Sternocleidomastoid (tissue), 1 donor: Measurements from ENCODE around the genes APPL2 and NUAK1.

- PRO-cap = no peak
These were observed 43.6 kb upstream of the CHST11 start for GRCh38 chr12:104413145-104413516.

GRCh38 chr12:104643204-104643599 lies 186.5 kb downstream of the CHST11 start:
- PRO-cap = no peak

DNA sequence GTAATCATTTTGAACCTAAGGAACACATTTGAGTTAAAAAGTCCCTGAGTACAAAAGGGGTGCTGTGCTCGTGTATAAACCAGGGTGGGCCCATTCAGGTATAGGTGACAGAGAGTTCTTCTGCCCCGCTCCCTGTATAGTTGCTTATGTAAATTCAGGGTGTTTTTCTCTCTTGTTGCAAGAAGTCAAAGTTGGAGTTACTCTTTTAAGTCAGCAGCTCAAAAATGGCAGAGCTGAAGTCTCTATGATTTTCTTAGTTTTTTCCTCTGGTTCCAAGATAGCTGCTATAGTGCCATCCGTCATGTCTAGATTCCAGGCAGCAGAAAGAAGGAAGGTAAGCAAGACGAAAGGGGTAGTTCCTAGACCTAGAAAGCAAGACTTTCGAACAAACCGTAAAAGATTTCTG lies 199.0 kb downstream of the CHST11 start:
- PRO-cap = no peak

DNA sequence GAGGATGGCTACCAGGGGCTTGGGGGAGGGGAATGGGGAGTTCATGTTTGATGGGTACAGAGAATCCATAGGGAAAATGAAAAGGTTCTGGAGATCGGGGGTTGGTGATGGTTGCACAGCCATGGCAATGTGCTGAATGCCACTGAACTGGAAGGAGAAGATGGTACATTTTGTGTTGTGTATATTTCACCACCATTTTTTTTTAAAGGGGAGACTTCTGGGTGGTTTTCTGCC lies 233.9 kb downstream of the SLC41A2 start:
- PRO-cap = no peak

- PRO-cap = no peak
These were observed 198.8 kb downstream of the SLC41A2 start for GRCh38 chr12:104759191-104759847.

DNA sequence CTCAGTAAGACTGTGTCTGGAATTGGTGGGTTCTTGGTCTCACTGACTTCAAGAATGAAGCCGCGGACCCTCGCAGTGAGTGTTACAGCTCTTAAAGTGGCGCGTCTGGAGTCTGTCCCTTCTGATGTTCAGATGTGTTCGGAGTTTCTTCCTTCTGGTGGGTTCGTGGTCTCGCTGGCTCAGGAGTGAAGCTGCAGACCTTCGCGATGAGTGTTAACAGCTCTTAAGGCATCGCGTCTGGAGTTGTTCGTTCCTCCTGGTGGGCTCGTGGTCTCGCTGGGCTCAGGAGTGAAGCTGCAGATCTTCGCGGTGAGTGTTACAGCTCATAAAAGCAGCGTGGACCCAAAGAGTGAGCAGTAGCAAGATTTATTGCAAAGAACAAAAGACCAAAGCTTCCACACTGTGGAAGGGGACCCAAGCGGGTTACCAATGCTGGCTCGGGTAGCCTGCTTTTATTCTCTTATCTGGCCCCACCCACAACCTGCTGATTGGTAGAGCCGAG lies 53.5 kb downstream of the SLC41A2 start:
- PRO-cap = no peak

DNA sequence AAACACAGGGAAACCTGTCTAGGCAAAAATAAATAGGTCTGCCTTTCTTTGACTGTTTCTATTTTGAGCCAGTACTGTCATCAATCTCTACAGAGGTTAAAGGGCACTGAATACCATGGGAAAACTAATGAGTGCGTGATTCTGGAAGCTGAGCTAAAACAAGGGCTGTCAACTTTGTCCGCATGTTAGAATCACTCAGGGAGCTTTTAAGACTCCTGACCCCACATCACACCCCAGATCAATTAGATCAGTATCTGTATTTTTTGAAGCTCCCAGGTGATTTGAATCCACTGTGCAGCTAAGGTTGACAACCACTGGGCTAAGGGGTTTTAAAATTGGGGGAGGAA lies 38.9 kb downstream of the NOPCHAP1 start:
- PRO-cap = no peak

DNA sequence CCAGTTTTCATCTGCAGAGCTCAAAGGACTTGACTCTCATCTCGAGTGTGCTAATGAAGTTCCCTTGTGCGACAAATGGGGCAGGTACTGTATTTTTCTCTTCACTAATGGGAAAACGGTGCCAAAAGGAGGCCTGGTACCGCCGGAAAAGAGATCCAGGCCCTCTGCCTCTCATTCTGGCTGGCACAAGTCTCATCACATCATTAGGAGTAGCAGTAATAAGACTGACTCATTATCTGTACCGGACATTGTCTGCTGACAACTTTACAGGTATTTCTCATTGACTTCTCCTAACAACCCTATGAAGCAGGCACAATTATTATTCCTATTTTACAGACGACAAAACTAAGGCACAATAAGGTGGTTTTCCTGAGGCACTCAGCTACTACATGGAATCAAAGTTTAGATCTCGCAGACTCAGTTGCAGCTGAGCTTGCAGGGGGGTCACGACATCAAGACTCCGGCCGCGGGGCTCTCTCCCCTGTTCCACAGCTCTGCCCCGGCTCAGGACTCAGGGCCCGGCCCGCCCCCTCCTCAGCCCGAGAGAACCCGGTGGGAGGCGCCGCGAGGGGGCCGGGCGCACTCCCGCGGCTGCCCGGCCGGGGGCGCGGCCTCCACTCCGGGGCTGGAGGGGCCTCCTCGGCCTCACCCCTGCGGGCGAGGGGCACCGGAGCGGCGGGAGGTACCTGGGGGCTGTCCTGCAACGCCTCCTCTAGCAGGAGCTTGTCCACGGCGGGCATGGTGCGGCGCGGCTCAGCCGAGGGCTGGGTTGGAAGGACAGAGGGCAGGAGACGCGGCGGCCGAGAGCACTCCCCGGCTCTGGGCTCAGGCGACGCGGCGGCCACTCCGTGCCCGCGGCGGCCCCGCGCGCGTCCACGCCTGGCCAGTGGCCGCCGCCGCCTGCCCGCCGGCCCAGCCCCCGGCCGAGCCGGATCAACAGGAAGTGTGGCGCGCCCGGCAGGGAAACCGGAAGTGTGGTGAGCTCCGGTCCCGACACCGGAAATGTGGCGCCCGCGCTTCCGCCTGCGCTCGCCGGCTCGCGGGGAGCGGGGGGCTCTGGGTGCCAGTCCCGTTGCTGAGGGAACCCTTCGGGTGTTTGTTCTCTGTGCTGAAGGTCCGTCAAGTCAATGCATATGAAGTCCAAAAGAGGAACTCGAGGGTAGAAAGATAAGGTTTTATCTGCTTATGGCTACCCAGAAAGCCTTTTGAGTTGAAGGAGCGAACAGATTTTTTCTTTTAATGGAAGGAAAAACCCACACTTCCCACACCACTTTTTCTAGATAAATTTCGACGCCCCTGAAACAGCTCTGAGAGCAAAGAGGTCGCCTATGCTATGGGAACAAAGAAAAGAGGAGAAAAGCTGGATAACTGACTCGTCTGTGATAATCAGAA lies at the start of gene APPL2:
Gene APPL2, minus strand, starts transcription at position 902 of the 1,392 bp plus-strand sequence.
- PRO-cap = bidirectional peak, plus-strand start at position 602 of the sequence, minus-strand start at position 513 of the sequence; bidirectional peak, plus-strand start at position 1,066 of the sequence, minus-strand start at position 814 of the sequence

DNA sequence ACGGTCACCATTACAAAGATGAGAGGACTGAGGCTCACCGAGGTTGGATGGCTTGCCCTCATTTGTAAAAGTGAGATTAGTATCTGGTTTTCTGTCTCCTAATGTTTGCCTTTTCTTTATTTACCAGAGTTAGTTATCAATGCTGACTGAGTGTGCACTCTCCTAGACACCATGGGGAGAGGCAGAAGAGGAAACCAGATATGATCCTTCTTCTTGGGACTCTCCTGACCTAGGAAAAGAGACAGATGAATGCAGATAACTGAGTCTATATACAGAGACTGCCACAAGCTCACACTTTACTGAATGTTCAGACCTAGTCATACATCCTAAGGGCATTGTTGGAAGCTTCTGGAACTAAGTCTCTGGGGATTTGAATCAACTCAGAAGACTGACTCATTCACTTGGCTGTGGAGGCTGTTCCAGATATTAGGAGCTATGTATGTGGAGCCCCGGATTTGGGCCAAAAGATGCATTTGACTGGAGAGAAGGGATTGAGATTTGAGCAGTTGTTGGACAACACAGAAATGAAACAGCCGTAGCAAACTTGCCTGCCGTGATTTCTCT lies 397.0 kb downstream of the NUAK1 start:
- PRO-cap = no peak

DNA sequence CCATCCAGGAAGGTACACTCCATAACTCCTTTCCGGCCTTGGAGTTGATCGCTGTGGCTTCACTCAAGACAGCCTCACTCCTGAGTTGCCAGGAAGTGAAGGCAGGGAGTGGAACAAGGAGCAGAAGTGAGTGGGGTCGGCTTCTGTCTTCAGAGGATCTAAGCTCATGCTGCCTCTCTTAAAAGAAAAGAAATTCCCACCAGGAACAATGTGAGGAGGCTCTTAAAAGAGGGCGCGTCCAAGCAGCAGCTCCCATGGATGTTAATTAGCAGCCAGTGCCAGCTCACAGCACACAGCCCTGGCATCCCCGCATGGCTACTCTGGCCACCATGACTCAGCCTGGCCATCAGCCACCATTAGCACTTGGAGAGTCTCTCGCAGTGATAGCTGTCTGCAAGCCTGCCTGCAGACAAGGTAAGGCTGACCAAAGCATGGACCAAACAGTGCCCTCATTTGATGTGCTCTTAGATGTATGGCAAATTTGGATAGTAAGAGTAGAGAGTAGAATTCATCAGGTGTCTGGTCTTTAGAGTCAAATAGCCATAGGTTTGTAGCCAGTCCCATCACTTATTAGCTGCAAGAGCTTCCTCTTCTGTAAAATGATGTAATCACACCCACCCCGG lies 60.1 kb downstream of the NUAK1 start:
- PRO-cap = no peak

DNA sequence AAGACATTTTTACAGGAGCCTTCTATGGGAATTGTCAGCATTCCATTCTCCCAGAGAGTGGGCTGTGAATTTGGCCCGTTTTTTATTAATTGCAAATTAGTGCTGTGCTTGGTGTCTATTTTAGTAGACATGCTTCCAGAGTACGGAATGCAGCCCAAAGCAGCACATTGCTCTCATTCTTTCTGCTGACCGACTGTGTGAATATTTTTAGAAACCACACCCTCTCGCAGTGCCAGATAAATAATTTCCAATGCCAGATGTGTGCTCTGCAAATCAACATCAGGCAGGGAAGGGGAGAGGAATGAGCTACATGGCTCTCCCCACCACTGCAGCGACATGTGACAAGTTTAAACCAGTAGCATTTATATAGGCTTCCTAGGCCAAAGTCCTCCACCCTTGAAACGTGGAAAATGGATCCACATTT lies 58.4 kb downstream of the NUAK1 start:
- PRO-cap = no peak

GRCh38 chr12:106083867-106084346 lies 54.8 kb downstream of the NUAK1 start:
- PRO-cap = no peak

DNA sequence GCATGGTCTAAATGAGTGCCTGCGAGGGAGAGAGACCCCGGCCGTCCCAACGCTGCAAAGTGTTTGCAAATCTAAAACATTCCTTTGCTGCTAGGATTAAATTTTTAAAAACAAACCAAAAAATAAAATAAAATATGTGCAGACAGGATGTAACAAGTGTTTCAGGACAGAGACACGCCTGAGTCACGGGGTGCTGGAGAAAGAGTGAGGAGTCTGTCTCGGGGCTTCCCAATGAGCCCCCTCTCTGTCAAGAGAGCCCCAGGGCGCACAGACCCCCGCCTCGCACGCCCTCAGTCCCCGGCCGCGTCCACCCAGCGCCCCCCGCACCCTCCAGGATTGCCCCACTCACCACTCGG lies 711 bp downstream of the NUAK1 start:
- PRO-cap = no peak

GRCh38 chr12:106138421-106139021 lies at the start of gene NUAK1:
TSS of gene NUAK1 (minus strand) at chr12:106138954.
- PRO-cap = bidirectional peak, plus-strand start at chr12:106139195, minus-strand start at chr12:106138883

DNA sequence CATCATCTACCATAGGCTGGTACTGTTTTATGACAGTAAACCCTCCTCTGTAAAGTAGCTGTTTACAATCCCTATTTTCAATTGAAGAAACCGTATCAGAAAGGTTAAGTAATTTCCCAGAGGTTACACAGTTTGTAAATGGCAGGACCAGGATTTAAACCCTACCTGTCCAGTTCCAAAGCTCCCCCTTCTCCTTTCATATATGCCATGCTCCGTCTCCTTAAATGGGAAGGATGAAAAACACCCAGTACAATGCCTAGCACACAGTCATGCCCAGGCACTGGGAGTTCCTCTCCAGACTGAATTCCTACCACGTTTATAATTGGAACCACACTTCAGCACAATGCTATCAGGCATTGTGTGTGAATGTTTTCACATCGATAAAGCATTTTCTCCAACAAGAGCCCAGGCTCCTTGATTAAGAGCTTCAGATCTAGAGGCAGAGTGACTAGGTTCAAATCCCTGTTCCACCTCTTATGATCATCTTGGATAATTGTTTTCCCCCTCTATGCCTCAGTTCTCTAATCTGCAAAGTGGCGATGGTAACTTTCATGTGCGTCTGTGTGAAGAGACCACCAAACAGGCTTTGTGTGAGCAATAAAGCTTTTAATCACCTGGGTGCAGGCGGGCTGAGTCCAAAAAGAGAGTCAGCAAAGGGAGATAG lies 2.7 kb upstream of the NUAK1 start:
- PRO-cap = no peak

GRCh38 chr12:106198148-106198539 lies 49.7 kb downstream of the CKAP4 start:
- PRO-cap = no peak

- PRO-cap = no peak
These were observed 20.3 kb downstream of the CKAP4 start for GRCh38 chr12:106227350-106228152.

GRCh38 chr12:106248831-106249146 lies 969 bp upstream of the CKAP4 start:
- PRO-cap = bidirectional peak, plus-strand start at chr12:106249211, minus-strand start at chr12:106248960

DNA sequence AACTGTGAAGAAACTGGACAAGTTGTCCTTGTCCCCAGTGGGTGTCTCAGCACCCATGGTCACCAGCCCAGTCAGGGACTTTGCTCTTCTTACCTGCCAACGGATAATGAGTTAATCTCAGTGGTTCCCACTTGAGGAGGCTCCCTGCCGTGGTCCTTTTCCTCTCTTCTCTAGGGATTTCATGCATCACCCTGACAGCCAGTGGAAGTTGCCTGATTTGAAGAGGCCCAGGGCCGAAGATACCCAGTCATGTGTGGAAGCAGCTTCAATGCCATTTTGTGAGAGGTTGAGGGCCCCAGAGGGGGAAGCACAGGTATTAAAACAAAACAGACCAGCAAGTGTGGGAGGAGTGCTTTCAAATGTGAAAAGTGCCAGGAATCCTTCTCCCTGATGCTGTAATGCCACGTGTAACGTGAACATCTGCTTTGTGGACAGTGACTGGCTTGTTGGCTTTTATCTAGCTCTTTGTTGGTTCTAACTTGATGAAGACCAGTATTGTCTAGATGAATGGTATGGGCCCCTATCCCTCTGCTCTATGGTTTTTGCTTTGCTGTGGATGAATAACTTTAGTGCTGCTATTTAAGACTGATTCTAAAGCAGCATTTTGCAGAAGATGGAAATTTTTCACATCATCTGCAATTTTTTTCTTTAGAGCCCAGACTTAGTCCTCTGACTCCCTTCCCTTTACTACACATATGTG lies 1.5 kb downstream of the TCP11L2 start:
- PRO-cap = no peak

DNA sequence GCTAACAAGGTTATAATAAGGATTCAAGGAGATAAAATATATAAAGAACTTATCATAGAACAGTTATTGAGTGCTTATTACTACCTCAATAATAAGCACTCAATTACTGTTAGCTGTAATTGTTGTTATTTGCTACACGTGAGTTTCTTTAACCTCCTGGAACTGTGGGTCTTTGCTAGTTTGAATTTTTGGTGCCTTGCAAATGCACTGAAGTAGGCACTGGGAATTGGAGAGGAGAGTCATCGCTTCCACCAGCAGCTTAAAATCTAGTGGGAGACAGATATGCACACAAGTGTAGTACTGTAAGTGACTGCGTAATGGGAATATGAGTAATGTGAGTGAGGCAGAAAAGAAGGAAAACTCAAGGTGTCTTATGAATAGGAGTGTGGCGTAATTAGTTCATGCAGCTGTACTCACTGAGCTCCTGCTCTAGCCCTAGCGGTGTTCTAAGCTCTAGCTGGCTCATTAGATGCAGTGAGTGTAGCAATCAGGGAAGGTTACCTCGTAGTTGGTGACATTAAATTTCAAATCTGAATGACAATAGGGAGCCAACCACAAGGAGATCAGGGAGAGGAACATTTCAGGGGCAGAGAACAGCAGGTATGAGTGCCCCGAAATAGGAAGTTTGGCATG lies 2.8 kb downstream of the TCP11L2 start:
- PRO-cap = no peak